LUHMES (cell line): ENCODE results near the gene CRELD2.

GRCh38 chr22:47282366-47282752 lies 519.9 kb downstream of the TBC1D22A start:
- PRO-cap: no peak

GRCh38 chr22:48254327-48254676 lies 235.1 kb upstream of the TAFA5 start:
- PRO-cap: unidirectional peak, minus-strand start at chr22:48254387

GRCh38 chr22:48491669-48492107 lies 2.3 kb downstream of the TAFA5 start:
- PRO-cap: no peak

- PRO-cap: bidirectional peak, plus-strand start at chr22:48567306, minus-strand start at chr22:48567256
These were observed 77.8 kb downstream of the TAFA5 start for GRCh38 chr22:48567150-48567565.

DNA sequence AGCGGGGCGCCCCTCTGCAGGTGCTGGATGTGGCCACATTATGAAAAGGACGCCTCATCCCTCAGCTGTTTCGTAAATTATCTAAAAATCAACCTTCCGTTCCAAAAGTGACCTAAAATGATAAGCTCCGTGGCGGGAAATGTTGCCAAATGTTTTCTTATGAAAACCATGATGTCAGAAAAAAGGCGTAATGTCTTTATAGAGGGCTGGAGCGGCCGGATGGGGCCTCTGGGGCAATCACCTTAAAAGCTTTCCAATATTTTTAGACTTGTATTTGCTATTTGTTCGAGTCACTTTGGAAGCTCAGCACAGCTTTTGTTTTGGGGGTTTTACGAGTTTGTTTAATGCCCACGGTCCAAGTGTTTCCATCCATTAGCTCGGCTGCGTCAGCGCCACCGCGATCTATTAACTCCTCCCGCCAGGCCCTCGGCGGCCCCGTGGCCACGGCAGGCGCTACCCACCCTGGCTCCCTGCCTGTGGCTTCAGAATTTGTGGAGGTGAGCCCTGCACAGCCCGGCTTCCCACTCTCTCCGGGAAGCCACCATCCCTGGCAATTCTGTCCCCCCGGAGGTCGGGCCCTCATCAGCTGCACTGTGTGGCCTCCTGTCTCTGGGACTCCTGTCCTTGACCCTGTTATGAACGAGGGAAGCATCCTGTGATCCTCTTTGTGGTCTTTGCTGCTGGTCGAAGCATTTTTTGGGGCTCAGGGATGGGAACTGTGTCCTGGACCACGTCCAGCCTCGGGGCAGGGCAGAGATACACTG lies 648.6 kb downstream of the BRD1 start:
- PRO-cap: no peak

GRCh38 chr22:49658349-49658805 lies 169.3 kb downstream of the BRD1 start:
- PRO-cap: no peak

DNA sequence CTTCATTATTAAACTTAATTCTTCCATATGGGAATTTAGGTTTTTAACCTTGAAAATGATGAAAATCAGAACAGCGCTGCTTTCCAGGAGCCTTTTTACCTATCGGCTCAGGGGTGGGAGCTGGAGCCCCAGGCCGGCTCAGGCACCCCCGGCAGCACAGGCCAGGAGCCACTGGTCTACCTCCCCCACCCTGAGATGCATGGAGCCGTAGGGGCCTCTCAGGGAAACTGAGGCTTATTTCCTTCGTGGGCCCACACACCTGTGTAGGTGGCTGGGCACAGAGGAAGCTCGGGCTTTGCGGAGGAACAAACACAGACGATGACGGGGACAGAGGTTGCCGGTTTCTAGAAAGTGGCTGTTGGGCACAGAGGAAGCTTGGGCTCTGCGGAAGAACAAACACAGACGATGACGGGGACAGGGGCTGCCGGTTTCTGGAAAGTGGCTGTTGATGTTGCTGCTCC lies 149.5 kb downstream of the BRD1 start:
- PRO-cap: no peak

- PRO-cap: no peak
These were observed 102.0 kb downstream of the BRD1 start for GRCh38 chr22:49725725-49726088.

- PRO-cap: no peak
These were observed 40.4 kb downstream of the BRD1 start for GRCh38 chr22:49786974-49788049.

- PRO-cap: no peak
These were observed 33.2 kb downstream of the BRD1 start for GRCh38 chr22:49794504-49794907.

DNA sequence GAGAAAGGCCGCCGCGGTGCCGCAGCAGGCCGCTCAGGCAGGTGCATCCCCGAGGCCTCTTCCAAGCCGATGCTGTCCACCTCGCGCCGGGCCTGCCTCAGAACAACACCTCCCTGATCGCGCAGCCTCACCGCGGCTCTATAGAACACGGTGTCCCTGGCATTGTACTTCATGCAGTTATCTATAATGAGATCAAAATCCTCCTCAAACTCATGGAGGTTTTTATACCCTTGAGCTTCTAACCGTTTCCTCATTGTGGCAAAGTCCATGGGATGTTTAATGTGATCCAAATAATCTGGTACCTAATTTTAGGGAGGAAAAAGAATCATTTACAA lies 29.9 kb downstream of the BRD1 start:
- PRO-cap: no peak

GRCh38 chr22:49798361-49799202 lies 29.1 kb downstream of the BRD1 start:
- PRO-cap: no peak

GRCh38 chr22:49800791-49801423 lies 26.8 kb downstream of the BRD1 start:
- PRO-cap: no peak

- PRO-cap: no peak
These were observed 4.5 kb downstream of the BRD1 start for GRCh38 chr22:49823014-49823656.

- PRO-cap: no peak
These were observed 1.7 kb downstream of the BRD1 start for GRCh38 chr22:49825961-49826369.

DNA sequence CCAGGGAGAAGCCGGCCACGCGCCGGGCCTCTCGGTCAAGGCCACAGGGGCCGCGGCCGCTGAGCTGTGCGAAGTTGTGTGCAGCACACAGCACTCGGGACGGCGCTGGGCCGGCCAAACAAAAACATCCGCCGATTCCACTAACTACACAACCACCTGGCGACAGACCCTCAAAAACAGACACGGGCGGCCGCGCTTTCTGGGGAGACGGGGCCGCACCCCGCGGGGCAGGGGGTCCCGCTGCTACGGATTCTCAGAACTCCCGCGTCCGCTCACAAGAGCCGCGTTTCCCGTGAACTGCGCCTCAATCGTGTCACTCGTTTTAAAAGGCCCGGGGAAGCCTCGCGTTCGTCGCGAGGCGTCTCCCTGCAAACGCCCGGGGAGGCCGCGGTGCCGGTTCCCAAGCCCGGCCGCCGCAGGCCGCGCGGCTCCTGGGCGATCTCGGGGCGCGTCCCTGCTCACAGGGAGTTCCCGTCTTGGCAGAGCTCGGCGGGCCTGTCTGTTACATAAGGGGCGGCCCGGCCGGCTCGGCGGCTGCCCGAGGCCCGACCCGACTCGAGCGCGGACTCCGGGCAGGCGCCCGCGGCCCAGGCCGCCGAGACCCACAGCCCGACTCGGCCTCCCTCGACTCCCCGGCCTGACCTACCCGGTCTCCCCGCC lies 951 bp downstream of the BRD1 start:
- PRO-cap: unidirectional peak, plus-strand start at position 43 of the sequence; unidirectional peak, plus-strand start at position 255 of the sequence; bidirectional peak, plus-strand start outside the sequence, minus-strand start at position 600 of the sequence

DNA sequence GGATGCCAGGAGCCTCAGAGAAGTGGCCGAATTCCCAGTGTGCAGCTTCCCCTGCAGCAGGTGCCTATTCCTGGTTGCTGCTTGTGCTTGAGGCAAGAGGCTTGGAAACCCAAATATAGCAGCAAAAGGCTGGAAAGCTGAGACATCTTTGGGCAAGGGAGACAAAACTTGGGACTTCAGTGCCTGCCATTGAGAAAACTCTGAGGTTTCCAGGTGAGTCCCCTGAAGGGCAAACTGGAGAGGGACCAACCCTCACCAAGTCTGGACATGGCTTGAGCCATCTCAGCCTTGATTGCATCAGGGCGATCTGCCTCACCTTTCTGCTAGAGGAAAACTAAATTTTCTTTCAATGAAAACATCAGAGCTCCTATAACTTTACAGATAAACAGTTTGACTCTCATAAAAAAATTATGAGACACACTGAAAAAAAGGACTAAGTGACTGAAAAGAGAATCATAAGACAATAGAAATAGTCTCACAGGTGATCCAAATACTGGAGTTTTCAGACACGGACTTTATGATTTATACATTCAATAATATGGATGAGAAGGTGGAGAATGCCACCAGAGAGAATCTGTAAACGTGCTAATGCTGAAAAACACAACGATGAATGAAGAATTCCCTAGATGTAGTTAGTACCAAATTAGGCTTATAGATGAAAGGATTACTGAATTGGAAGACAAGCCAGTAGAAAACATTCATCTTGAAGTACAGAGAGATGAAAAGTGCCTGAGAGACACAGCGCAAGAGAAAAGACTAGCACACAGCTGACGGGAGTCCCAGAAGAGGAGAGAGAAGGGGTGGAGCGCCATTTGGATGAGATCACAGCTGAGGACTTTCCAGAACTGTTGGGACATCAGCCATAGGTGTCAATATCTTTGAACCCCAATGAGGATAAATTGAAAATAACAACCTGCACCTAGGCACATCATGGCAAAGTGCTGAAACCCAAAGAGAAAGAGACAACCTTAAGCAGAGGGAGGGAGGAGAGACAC lies 25.5 kb downstream of the ALG12 start:
- PRO-cap: no peak

DNA sequence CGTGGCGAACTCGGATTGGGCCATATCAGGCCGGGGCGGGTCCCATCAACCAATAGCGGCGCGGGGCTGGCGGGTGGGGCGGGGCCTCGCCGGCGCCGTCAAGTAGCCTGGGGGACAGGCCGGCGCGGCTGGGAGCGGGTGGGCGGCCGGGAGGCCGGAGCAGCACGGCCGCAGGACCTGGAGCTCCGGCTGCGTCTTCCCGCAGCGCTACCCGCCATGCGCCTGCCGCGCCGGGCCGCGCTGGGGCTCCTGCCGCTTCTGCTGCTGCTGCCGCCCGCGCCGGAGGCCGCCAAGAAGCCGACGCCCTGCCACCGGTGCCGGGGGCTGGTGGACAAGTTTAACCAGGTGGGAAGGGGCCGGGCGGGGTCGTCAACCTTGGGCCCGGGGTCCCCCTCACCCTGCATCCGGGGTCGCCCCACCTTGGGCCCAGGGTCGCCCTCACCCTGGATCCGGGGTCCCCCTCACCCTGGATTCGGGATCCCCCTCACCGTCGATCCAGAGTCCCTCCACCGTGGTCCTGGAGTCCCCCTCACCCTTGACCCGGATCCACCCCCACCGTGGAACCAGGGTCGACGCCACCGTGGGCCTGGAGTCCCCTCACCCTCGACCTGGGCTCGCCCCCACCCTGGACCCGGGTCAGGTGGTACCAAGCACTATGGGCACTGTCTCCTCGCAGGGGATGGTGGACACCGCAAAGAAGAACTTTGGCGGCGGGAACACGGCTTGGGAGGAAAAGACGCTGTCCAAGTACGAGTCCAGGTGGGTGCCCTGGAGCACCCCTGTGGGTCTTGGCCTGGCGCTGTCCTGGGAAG lies at the start of gene CRELD2:
Gene CRELD2 (plus strand): TSS at position 81 of the 812 bp plus-strand sequence.
- PRO-cap: bidirectional peak, plus-strand start at position 141 of the sequence, minus-strand start outside the sequence

GRCh38 chr22:49929559-49930155 lies 11.2 kb downstream of the CRELD2 start:
- PRO-cap: no peak

GRCh38 chr22:49937623-49938595 lies 19.5 kb downstream of the CRELD2 start:
- PRO-cap: no peak